ENCODE results near the gene SLC44A3.

- CAGE, long polyA plus RNA, result no peak
These were observed 16.8 kb downstream of the F3 start for GRCh38 chr1:94524904-94525112.

GRCh38 chr1:94532158-94532644 is 9.4 kb downstream of the F3 start:
- CAGE, long polyA plus RNA, result no peak
- RRBS, result no CpG with 5 or more reads among the region's 5 CpGs

DNA sequence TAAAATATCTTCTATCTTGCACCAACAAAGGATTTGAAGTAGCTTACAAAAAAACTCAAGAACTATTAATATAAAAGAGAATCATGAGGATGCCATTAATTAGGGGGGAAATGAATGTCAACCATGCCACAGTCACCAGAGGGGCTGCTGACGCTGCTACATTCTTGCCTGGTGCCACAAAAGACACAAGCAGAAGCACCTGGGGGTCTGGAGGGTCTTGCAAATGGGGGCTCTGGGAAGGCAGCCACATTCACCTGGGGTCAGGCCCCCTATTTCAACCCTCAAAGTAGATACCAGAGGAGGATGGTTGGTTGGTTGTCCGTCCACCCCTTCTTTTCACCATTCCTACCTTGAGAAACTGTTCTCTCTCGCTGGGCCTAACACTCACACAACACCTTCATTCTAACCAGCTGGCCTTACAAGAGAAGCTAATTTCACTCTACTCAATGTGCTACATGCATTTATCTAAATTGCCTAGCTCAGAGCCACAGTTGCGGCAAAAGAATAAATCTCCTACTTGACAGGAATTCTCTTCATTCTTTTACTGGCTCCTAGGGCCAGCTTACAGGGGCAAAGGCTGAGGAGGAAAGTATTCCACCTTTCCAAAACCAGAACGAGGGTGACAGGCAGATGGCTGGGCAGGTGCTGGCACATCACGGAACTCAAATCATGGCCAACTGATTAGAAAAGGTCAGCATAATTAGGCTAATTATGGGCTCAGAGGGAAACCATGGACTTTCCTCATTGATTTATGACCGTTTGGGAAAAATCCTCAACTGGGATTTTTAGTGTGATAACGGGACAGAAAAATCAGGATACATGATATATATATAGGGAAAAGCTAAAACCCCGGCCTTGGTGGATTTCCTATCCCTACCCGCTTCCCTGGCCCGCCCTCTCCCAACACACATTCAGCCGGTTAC is 6.5 kb downstream of the F3 start:
- CAGE, long polyA plus RNA, result no peak
- RRBS, result 70% methylated on average over 4 of the region's 12 CpGs

DNA sequence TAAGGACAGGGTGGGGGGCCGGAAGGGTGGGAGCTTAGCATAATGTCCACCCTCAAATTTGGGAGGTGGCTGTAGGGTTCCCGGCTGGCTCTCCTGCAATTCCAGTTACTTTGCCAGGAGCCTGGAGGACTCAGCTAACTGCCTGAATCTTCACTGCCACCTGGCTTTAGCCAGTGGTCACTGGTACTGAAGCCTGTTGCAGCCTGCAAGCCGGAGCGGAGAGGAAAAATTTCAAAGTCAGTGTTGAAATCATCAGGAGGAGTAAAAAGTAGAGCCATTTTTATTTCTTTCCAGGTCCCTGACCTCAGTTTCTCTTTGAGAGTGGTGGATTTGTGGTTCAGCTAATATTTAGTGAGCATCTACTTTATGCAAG is 57.9 kb upstream of the F3 start:
- CAGE, long polyA plus RNA, result no peak
- RRBS, result 20% methylated on average over 1 of the region's 4 CpGs

- CAGE, long polyA plus RNA, result no peak
- RRBS, result no CpG with 5 or more reads among the region's 3 CpGs
These were observed 95.1 kb upstream of the F3 start for GRCh38 chr1:94636600-94637025.

GRCh38 chr1:94720964-94721647 is 99.1 kb upstream of the SLC44A3 start:
- CAGE, long polyA plus RNA, result no peak
- RRBS, result no CpG with 5 or more reads among the region's 10 CpGs

DNA sequence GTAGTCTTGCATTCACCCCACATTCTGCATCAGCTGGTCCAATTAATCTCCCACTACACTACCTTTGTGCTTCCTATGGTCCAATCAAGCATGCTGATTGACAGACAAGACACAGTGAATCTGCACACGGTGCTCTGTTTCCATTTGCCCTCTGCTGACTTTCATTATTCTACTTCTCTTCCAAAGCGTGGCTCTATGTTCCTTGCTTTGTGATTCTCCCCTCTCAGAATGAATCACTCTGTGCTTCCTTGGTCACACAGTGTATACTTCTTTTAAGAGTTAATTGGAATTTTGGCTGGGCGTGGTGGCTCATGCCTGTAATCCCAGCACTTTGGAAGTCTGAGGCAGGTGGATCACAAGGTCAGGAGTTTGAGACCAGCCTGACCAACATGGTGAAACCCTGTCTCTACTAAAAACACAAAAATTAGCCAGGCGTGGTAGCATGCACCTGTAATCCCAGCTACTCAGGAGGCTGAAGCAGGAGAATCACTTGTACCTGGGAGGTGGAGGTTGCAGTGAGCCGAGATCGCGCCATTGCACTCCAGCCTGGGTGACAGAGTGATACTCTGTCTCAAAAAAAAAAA is 65.1 kb upstream of the SLC44A3 start:
- CAGE, long polyA plus RNA, result no peak
- RRBS, result no CpG with 5 or more reads among the region's 7 CpGs

DNA sequence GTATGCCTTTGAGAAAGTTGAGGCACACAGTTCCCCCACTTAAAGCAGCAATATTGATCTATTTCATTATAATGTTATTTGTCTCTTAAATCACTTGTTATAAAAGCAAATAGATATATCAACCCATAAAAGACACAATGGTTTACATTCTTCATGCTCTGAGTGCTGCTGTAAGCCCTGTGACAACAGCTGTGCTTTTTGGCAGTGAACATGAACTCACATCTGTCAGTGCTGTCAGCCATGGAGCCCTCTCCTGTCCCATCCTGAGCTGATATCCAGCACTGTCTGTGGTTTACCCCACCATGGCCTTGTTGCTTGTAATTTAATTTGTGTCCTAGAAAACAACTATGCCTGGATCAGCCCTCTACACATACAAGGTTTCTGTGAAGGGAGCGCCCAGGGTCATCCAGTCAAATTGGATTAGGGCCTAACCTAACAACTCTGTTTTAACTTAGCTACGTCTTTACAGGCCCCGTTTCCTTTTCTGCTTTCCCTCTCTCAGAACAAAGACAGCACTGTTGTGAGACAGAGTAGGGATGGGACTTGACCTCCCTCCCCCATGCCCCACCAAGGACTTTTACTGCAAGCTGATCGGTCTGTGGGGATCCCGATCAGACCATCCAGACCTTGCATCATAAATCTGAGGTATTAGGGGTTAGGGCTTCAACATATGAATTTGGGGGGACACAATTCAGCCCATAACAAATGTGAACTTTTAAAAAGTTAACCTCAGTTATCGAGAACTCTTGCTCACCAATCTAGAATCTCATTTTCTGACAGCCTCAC is 16.5 kb upstream of the SLC44A3 start:
- CAGE, long polyA plus RNA, result no peak
- RRBS, result no CpG with 5 or more reads among the region's 6 CpGs

- CAGE, long polyA plus RNA, result no peak
- RRBS, result no CpG with 5 or more reads among the region's 9 CpGs
These were observed 13.8 kb upstream of the SLC44A3 start for GRCh38 chr1:94806319-94806854.

GRCh38 chr1:94819658-94820835 is at the start of gene SLC44A3:
Gene SLC44A3, plus strand, starts transcription at chr1:94820357.
- CAGE, long polyA plus RNA, result no peak
- RRBS, result under 1% methylated on average over 37 of the region's 92 CpGs

- CAGE, long polyA plus RNA, result no peak
- RRBS, result no CpG with 5 or more reads among the region's 7 CpGs
These were observed 42.8 kb downstream of the CNN3 start for GRCh38 chr1:94884049-94884586.

GRCh38 chr1:94929085-94929800 is 2.3 kb upstream of the CNN3 start:
- CAGE, long polyA plus RNA, result no peak
- RRBS, result no CpG with 5 or more reads among the region's 9 CpGs

- CAGE, long polyA plus RNA, result no peak
- RRBS, result no CpG with 5 or more reads among the region's 5 CpGs
These were observed 70.2 kb downstream of the ALG14 start for GRCh38 chr1:95002512-95003050.

DNA sequence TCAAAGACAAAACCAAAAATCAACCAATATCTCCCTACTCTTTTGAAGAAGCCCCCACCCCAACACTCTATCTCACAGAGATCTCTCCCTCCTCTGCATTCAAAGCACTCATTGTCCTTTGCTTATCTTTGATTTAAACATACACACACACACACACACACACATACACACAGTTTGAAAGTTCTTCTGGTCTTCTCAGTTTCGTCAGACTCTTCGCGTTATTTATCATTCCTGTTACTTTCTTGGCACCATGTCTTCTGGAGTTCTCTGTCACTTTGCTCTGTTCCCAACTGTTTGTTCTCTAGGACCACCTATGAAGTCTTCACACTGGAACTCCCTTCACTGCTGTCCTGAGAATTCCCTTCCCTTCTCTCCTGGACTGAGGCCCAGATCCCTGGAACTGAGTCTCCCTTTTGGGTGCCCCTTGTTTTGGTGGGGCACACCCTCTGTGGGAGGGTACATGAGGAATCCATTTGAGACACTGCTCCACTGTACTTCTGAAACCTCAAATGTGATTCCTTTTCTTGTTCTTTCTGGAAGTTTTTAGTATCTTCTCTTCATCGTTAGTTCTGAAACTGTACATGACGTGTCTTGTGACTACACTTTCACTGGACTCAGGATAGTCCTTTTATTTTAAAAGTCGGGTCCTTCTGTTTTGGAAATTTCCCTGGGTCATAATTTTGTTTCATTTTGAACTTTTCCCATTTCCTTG is 30.4 kb downstream of the ALG14 start:
- CAGE, long polyA plus RNA, result no peak
- RRBS, result no CpG with 5 or more reads among the region's 6 CpGs

GRCh38 chr1:95120518-95121232 is 3.5 kb downstream of the TLCD4 start:
- CAGE, long polyA plus RNA, result no peak
- RRBS, result no CpG with 5 or more reads among the region's 10 CpGs

- CAGE, long polyA plus RNA, result no peak
- RRBS, result 48% methylated on average over 1 of the region's 10 CpGs
These were observed 508.8 kb downstream of the RWDD3 start for GRCh38 chr1:95742380-95743666.

- CAGE, long polyA plus RNA, result no peak
- RRBS, result no CpG with 5 or more reads among the region's 4 CpGs
These were observed 296.1 kb upstream of the PTBP2 start for GRCh38 chr1:96425463-96425852.

DNA sequence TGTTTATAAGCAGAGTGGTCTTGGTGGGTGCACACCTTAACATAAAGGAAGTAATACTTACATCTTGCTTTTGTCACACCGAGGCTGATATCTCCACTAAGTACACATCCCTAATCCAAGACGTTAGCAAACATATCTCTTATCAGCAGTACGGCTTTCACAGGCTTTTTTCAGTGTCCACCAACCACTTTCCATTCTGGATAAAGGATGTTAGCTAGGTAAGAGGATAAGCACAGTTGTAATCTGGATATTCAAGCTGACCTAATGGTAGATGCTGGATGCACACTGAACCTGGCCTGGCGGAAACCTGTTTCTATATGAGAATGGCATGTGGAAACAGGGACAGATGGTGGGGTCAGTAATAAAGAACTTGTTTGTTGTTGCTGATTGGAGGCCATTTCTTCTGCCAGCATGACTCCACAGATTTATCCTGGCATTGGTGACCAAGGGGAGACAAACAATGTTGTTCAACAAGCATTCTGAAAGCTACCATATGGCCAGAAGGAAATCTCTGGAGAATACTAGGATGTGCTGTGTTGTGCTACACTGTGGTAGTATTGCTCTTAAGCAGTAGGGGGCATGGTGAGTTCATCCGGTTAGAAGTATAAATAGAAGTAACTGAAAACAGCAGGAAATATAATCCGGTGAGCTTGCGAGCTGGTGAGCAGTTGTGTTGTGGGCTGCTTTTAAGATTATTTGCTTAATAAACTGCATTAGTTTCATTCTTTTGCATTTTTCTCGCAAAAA is 416.5 kb downstream of the PTBP2 start:
- CAGE, long polyA plus RNA, result no peak
- RRBS, result 73% methylated on average over 1 of the region's 8 CpGs

- CAGE, long polyA plus RNA, result no peak
- RRBS, result no CpG with 5 or more reads among the region's 1 CpG
These were observed 391.1 kb downstream of the DPYD start for GRCh38 chr1:97529664-97530228.

DNA sequence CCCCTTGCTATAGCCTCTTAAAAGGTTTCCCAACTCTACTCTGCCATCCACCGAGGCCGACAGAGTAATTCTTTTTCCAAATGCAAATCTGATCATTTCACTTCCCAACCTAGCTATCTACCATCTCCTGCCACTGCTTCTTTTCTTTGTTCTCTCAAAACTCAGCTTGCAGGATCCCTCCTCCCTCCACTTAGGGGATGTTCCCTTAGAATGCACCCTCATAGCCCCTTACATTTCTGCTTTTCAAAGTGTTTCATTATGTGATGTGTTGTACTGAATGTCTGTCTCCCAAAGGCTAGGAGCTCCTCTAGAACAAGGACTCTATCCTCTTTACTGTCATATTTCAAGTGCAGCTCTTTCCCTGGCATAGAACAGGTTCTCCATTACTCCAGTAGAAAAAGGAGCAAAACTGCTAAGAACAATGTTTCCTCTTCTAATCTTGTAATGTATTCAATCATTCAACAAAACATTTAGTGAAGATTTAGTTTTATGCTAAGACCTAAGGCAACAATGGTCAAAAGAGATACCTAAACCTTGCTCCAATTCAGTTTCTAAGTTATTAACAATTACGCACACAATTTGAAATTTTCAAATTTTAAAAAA is 270.8 kb downstream of the DPYD start:
- CAGE, long polyA plus RNA, result no peak
- RRBS, result no CpG with 5 or more reads among the region's 3 CpGs